Mammary microvascular endothelial cell (primary cell): ENCODE measurements around the genes MAGED4, GNL3L, FOXR2, NBDY and FAAH2.

DNA sequence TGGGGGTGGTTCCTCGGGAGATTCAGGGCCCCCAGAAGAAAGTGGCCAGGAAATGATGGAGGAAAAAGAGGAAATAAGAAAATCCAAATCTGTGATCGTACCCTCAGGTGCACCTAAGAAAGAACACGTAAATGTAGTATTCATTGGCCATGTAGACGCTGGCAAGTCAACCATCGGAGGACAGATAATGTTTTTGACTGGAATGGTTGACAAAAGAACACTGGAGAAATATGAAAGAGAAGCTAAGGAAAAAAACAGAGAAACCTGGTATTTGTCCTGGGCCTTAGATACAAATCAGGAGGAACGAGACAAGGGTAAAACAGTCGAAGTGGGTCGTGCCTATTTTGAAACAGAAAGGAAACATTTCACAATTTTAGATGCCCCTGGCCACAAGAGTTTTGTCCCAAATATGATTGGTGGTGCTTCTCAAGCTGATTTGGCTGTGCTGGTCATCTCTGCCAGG, 898 bp downstream of the GSPT2 start:
- RAMPAGE, long total RNA = no peak

- RAMPAGE, long total RNA = no peak
Observed at GRCh38 chrX:52184598-52185131, at the start of gene MAGED4. MAGED4 (plus strand) TSS chrX:52184888.

DNA sequence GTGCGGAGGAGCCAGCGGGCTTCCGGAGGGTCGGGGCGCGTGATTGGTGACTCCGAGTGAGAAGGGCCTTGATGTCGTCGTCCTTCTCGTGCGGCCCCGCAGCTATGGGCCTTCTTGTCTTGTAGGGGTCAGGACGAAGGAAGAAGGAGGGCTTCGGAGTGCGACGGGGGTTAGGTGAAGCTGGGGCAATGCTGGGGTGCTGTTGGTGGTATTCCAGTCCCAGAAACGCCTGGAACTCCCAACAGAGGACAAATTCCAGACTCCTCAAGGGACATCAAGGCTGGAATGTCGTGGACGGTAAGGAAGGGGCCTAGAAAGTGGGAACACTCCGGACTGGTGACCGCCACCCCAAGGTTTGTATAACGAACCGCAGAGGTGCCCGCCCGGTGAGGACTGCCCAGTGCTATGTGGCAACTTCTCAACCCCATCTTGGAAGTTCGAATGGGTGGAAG, 362 bp downstream of the XAGE5 start:
- RAMPAGE, long total RNA = no peak

DNA sequence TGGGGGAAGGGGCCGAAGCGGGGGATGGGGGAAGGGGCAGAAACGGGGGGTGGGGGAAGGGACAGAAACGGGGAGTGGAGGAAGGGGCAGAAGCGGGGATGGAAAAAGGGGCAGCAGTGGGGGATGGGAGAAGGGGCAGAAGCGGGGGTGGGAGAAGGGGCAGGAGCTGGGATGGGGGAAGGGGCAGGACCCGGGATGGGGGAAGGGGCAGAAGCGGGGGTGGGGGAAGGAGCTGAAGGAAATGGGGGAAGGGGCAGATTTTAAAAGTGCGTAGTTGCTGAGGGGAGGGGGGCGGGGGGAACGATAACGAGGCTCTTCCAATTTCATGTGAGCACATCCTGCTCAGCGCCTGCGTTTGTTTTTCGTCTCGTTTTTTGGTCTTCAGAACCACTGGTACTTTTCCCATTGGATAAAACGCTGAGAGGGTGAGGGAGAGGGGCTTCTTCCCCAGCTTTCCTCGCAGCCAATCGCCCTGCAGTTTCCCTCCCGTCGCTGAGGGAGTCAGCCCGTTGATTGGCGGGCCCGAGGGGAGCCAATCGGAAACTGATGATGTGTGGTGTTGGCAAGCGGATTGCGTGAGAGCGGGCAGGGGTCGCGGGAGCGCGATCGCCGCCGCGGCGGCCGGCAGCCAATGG, 408 bp upstream of the TSPYL2 start:
- RAMPAGE, long total RNA = no peak

DNA sequence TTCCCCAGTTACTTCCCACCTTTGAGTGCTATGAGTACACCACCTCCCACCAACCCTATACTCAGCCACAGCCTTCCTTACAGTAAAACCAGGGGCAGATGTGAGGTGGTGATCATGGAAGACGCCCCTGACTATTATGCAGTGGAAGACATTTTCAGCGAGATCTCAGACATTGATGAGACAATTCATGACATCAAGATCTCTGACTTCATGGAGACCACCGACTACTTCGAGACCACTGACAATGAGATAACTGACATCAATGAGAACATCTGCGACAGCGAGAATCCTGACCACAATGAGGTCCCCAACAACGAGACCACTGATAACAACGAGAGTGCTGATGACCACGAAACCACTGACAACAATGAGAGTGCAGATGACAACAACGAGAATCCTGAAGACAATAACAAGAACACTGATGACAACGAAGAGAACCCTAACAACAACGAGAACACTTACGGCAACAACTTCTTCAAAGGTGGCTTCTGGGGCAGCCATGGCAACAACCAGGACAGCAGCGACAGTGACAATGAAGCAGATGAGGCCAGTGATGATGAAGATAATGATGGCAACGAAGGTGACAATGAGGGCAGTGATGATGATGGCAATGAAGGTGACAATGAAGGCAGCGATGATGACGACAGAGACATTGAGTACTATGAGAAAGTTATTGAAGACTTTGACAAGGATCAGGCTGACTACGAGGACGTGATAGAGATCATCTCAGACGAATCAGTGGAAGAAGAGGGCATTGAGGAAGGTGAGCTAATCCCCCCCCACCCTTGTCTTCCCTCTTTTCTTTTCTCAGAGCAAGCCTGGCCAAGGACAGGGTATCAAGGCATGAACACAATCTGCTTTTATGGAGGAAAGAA, 3.6 kb downstream of the TSPYL2 start:
- RAMPAGE, long total RNA = no peak

- RAMPAGE, long total RNA = no peak
Observed at GRCh38 chrX:53086976-53087684, 5.0 kb downstream of the TSPYL2 start.

DNA sequence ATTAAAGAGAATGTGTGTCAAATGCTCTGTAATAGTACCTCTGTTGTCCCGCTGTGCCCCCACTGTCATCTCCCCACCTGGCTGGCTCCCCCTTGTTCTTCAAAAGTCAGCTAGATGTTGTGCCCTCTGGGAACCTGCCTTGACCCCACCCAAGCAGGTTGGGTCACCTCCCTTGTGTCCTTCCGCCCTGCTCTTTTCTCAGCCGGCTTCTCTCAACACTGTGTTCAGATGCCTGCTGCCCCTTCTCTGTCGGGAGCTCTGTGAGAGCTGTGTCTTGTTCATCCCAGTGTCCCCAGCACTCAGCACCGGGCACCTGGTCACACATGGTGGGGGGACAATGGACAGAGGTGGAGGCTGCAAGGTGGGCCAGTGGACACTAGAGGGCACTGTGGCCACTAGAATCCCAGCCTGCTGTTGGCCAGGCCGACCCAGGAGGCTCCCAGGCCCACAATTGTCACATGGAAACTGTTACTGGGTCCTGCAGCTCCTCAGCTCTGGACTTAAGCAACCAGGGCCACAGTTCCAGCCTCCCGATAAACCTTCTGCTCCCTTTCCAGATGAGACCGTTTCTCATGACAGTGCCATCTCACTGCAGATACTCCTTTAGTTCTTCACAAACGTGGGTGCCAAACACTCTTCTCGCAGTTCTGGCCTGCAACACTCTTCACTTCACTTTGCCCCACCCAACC, 36.6 kb downstream of the IQSEC2 start:
- RAMPAGE, long total RNA = no peak

DNA sequence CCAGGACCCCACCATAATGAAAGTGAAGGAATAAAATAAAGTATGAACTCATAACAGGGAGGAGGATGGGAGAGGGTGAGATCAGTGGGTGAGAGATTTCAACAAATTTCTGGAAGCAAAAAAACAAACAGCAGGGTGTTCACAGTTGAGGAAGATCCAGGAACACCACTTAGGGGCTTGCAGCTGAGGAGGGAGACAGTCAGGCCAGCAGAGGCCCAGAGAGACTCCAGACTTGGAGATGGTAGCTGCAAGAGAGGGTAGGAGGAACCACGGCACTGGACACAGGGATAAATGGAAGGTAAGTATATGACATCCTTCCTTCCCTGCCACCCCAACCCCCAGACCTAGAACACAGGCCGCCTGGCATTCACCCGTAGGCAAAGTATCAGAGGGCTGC, 14.5 kb downstream of the IQSEC2 start:
- RAMPAGE, long total RNA = no peak

GRCh38 chrX:53684718-53685187, 1.8 kb downstream of the HUWE1 start:
- RAMPAGE, long total RNA = no peak

- RAMPAGE, long total RNA = no peak
Observed at GRCh38 chrX:54047432-54047931, 3.2 kb upstream of the PHF8 start.

DNA sequence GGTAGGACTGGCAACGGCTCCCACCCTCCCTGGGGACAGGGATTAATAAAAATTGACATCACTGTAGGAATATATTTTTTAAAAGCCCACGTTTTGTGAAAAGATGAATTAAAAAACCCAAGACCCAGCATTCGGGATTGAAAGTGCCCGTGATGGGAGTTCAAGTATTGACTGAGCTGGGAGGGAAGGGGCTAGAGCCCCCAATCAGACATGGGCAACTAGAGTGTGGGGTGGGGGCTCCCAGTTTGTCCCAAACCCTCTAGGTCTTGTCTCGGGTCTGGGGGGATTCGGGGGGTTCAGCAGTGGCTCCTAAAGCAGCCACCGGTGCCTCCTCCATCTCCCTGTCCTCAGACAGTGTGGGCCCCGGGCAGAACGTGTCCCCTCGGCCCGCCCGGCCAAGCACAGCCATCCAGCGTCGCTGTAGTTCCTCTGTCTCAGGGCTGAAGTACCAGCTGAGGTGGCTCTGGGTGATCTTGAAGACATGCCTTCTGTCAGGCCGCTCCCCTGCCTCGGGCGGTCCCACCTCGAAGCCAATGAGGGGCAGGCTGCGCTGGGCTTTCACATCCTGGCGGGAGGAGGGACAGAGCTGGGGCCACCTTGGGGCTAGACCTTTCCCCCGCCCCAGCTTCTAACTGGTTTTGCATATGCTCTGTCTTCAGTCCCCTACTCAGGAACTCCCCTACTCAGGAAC, 5.8 kb downstream of the TSR2 start:
- RAMPAGE, long total RNA = no peak

GRCh38 chrX:54529946-54530849, at the start of gene GNL3L:
GNL3L (plus strand) TSS chrX:54530219.
- RAMPAGE, long total RNA = no peak

DNA sequence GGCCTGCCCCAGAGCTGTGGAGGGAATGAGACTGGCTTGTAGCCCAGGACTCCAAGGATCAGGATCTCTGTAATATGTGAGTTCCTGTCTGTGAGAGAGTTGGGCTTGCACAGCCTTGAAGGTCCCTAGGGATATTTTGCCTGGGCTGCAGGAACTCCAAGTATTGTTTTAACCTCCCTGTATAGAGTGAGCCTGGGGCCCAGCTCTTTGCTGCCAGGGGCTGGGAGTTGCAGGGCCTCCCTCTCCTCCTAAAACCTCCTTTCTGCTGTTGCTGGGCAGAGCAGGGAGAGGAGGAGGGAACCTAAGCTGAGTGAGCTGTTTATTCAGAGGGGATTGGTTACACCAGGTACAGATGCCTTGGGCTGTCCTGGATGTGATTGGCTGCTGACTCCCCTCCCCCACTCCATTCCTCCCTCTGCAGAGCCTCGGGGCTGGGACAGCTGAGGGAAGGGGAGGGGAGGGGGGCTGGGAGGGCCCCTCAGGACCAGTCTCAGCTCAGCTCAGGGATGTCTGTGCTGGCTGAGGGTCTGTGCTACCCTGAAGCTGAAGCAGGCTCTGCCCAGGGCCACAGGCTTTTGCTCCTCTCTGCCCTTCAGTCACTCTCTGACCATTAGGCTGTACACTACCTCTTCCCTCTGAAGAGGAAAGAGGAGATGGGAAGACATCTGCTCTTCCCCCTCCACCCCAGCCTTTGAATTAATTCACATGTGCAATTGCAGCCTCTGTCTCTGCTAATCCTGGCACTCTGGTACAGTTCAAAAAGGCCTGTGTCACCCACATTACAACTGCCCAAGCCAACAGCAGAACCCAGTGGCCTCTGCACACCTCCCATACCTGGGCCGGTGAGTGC, 23.4 kb downstream of the ITIH6 start:
- RAMPAGE, long total RNA = no peak

DNA sequence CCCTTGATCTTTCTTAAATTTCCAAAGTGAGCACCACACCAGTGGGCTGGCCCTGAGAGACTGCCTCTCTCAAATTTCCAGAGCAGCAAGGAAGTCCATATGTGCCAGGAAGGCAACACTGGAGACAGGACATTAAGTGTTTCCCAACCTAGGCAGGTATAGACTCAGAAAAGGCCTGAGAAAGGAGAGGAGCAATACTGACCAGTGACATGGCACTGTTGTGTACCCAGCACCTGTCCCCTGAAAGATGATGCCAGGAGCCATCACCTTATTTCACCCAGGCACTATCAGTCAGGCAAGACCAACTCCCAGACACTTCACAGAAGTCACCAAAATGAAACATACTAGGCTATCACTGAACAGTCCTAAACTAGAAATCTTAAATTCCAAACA, 764 bp downstream of the PFKFB1 start:
- RAMPAGE, long total RNA = no peak

GRCh38 chrX:55327124-55327621, 62.5 kb upstream of the PAGE3 start:
- RAMPAGE, long total RNA = no peak

DNA sequence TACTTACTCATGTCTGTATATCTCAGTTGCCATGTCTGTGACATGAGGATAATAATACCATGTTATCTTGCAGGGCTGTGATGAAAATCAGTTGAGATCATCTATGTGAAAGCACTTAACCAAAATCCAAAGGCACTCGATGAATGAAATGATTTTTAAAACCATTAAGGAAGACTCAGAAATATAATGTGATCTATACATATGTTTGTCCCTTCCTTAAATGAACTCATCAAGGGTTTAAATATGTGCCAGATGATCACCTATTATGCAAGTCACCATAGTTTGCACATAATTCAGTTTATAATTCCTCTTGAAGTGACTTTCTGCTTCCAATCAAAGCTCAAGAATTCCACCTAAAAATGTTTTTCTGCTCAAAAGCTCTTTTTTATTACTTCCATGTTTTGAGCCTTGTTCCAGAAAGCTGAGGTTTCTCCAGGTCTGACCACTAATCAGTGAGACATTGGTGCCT, at the start of gene FOXR2:
Gene FOXR2, plus strand, starts transcription at position 305 of the 469 bp plus-strand sequence.
- RAMPAGE, long total RNA = no peak

- RAMPAGE, long total RNA = no peak
Observed at GRCh38 chrX:55688439-55689030, 29.0 kb upstream of the RRAGB start.

DNA sequence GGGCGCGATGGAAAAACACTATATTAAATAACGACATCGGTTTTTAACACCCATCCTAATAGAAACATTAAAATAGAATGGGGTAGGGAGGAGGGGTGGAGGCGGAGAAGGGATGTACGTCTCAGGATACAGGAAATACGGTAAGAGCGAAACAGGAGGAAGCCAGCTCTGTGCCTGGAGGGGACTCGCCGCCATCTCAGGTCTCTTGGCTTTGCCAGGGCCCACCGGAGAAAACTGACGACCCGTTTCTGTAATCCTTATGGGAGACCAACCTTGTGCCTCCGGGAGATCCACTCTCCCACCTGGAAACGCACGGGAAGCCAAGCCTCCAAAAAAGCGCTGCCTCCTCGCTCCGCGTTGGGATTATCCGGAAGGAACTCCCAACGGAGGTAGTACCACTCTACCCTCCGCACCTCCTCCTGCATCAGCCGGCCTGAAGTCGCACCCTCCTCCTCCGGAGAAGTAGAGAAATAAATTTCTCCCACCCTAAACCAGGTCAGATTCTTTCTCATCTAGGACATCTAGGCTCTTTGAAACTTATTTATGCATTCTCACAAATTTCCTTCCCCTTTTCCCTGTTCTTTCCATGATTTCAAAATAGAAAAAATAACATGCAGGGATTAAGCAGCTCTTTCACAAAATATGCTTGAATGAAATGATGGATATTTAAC, at the start of gene NBDY:
Gene NBDY, plus strand, starts transcription at position 149 of the 671 bp plus-strand sequence.
- RAMPAGE, long total RNA = start-site peak on the plus strand centred at position 172 of the sequence, 56 bp wide, 3,011 and 1,885 reads in 2 replicates

DNA sequence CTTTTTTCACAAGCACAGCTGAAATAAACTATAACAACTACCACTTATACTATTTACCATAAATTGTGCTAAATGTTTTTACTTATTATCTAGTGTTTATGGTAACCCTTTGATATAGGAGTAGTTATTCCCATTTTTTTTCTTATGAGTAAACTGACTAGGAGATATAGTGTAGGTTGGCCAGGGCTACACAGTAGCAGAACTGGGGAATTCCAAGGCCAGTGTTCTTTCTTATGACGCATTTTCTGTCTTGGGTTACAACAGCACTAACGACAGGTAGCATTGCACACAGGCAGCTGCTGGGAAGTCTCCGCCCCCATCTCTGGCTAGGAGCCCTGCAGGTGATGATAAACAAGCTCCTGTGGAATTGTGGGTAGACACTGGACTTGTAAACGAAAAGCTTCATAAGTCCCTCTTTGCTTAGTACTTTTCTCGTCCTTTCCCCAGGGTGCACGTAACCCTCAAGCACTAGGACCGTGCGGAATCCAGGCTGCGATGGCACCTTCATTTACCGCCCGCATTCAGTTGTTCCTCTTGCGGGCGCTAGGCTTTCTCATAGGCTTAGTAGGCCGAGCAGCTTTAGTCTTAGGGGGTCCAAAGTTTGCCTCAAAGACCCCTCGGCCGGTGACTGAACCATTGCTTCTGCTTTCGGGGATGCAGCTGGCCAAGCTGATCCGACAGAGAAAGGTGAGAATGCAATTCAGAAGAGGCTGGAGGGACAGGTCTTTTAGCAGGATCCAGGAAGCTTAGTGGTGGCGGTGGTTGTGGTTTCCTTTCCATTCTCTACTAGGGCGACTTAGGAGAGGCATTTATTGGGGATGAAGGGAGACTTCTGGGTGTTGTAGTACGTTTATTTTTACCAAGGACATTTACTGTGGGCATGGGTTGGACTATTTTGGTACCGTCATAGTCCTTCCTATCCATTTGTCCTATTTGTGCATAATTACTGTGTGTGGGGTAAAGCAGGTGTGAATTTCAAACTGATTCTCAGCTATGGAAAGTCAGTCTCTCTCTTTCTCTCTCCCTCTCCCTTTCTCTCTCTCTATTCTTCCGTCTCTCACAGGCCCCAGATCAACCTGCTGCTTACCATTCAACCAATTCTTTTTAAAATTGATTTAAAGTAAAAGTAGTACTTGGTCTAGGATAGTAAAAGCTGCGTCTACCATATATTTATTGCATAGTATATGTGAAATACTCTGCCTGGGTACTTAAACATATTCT, at the start of gene FAAH2:
Gene FAAH2, plus strand, starts transcription at position 376 of the 1,221 bp plus-strand sequence.
- RAMPAGE, long total RNA = no peak

DNA sequence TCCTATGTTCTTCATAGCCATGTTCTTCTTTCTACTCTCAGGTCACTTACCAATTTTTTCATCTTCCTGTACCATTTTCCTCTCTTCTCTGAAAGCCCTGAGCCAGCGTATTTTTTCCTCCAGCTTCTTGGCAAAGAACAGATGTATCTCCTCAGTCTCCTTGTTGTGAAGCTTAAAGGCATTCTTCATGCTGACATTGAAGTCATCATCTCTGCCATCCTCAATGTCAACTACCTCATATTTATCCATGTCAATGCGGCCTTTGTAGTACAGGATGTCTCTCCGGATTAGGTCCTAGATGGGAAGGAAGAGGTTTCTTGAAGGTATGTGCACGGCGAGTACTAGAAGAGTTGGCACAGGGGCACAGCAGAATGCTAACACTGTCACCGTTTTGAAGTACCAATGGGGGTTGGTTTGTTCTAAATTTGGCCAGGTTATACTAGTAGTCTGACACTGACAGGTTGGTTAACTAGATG, 129.5 kb downstream of the ARHGEF9 start:
- RAMPAGE, long total RNA = no peak